Measurements from ENCODE around the genes COQ10A and ZBTB39.

- RRBS, result no CpG with 5 or more reads among the region's 8 CpGs
These were observed 7.3 kb downstream of the ERBB3 start for GRCh38 chr12:56087170-56087698.

DNA sequence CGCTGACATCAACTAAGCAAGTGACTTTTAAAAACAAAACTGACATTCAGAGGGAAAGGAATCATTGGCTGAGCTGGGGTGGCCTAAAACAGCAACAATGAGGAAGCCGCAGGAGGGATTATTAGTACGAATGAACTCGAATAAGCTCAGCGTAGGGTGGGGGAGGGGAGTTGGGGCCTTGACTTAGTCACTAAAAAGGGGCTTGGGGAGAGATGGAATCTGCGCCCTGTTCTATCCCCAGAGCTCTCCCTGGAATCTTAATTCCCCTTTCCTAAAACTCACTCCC is 4.8 kb downstream of the MYL6 start:
- RRBS, result no CpG with 5 or more reads among the region's 6 CpGs

DNA sequence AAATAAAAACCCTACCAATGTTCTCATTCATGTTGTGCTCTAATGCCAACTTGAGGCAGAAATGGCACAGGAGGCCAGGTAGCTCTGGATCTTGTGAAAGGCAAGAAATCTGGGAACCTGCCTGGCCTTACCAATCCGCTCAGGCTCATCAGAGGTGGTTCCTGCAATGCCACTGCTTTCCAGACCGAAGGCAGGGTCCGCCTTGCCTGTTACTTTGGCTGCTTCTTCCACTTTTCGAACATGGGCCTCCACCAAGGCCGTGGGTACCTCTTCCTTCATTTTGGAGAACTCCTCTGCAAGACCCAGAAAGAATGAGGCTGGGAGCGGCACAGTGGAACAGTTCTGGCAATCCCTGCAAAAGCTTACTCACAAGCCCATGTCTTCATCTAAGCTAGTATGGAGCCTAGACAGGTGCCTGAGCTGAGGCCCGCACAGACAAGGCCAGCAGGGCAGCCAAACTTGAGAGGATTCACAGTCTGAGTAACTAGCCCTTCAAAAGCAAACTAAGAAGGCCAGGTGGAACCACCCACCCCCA is 13.0 kb downstream of the MYL6 start:
- RRBS, result no CpG with 5 or more reads among the region's 7 CpGs

GRCh38 chr12:56188508-56189033 is 712 bp downstream of the SMARCC2 start:
- RRBS, result 2% methylated on average over 6 of the region's 20 CpGs

GRCh38 chr12:56193090-56193402 is 3.8 kb upstream of the SMARCC2 start:
- RRBS, result no CpG with 5 or more reads among the region's 1 CpG

GRCh38 chr12:56222179-56222694 is 515 bp upstream of the RNF41 start:
- RRBS, result 0% methylated on average over 1 of the region's 21 CpGs

GRCh38 chr12:56266583-56267380 is at the start of gene COQ10A:
Gene COQ10A, plus strand, starts transcription at chr12:56266942.
- RRBS, result 2% methylated on average over 10 of the region's 68 CpGs

GRCh38 chr12:56424673-56425282 is 24.4 kb downstream of the TIMELESS start:
- RRBS, result no CpG with 5 or more reads among the region's 8 CpGs

GRCh38 chr12:56462473-56463064 is 5.8 kb upstream of the SPRYD4 start:
- RRBS, result no CpG with 5 or more reads among the region's 1 CpG

DNA sequence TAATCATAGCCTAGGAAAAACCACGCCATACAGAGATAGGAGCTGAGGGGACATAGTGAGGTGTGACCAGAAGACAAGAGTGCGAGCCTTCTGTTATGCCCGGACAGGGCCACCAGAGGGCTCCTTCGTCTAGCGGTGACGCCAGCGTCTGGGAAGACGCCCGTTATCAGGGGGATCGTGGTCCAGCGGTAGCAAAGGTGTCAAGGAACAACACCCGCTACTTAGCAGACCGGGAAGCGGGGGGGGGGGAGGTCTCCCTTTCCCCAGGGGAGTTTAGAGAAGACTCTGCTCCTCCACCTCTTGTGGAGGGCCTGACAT is 8.8 kb upstream of the GLS2 start:
- RRBS, result no CpG with 5 or more reads among the region's 14 CpGs

GRCh38 chr12:56522142-56523209 is 856 bp downstream of the RBMS2 start:
- RRBS, result no CpG with 5 or more reads among the region's 7 CpGs

- RRBS, result no CpG with 5 or more reads among the region's 5 CpGs
These were observed 48.2 kb downstream of the RBMS2 start for GRCh38 chr12:56569527-56570573.

DNA sequence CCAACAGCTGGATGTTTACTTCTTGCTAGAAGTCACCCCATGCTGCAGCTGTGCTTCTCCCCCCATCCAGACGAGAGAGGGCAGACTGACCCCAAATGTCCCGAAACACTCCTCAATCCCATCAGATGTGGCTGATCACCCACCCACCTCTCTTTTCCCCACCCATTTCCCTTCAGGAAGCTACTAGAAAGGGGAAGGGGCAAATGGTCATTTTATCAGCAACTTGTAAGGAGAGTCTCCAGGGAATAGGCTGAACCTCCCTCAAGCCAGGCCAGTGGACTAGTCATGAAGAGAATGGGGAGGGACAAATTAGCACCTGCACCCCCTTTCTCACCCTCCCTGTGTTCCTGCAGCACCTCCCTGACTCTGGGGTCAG is 2.7 kb upstream of the BAZ2A start:
- RRBS, result no CpG with 5 or more reads among the region's 2 CpGs

- RRBS, result no CpG with 5 or more reads among the region's 9 CpGs
These were observed 1.3 kb downstream of the NACA start for GRCh38 chr12:56723751-56724283.

GRCh38 chr12:56726046-56726262 is 855 bp upstream of the NACA start:
- RRBS, result no CpG with 5 or more reads among the region's 4 CpGs

GRCh38 chr12:56898740-56899443 is 35.3 kb downstream of the SDR9C7 start:
- RRBS, result no CpG with 5 or more reads among the region's 2 CpGs

GRCh38 chr12:56932285-56932765 is 1.9 kb downstream of the SDR9C7 start:
- RRBS, result no CpG with 5 or more reads among the region's 3 CpGs

- RRBS, result 2% methylated on average over 43 of the region's 101 CpGs
These were observed at the start of gene ZBTB39 for GRCh38 chr12:57005765-57007012. Gene ZBTB39, minus strand, starts transcription at chr12:57006546.

GRCh38 chr12:57026886-57027612 is 10.7 kb upstream of the TAC3 start:
- RRBS, result no CpG with 5 or more reads among the region's 13 CpGs